Measurements from ENCODE around the genes NOA1, IGFBP7, UGT2B7 and RUFY3.

DNA sequence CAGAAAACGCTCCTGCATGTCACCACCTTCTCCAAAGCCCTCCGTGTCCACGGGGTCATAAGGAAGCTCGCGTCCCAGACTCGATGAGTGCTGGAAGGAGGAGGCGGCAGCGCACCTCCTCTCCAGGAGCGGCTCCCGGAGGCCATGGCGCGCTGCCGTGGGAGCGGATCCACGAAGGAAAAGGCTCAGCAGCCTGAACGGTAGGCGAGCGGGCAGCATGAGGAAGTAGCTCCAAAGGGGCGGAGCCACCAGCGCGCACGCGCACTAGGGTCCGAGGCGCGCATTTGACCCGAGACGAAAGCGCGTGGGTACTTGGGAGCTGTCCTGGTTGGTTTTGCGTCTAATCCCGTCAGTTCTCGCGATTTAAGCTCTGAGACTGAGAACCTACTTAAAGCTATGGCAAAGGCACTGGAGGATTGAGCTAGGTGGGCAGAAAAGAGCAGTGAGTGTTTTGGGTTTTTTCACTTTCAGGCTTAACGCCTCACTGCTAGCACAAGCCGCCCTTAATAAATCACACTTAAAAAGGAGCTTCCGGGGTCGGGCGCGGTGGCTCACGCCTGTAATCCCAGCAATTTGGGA is at the start of gene NOA1:
TSS of gene NOA1 (minus strand) at position 240 of the 579 bp plus-strand sequence.
- RRBS: no CpG with 5 or more reads among the region's 41 CpGs

- RRBS: no CpG with 5 or more reads among the region's 18 CpGs
Observed at GRCh38 chr4:57065239-57066602, 44.5 kb downstream of the IGFBP7 start.

GRCh38 chr4:57090027-57090565 is 20.1 kb downstream of the IGFBP7 start:
- RRBS: no CpG with 5 or more reads among the region's 3 CpGs

- RRBS: 2% methylated on average over 29 of the region's 109 CpGs
Observed at GRCh38 chr4:57109889-57110856, at the start of gene IGFBP7. Gene IGFBP7, minus strand, starts transcription at chr4:57110385.

DNA sequence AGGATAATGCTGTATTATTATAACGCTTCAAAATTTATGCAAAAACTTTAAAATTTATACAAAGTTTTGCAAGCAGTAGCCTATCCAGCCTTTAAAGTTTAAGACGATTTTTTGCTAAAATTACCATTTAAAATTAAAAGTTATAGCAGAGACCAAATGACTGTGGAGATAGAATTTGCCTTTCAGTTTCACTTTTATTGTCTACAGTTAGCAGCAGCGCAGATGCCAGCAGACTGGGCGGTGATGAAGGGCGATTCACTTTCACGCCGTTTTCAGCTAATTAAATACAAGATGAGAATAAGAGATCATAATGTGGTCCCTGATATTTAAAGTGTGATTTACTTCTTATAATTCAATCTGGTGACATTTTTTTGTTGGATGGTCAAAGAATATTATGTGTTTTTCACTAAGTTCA is 1381.5 kb upstream of the ADGRL3 start:
- RRBS: no CpG with 5 or more reads among the region's 7 CpGs

DNA sequence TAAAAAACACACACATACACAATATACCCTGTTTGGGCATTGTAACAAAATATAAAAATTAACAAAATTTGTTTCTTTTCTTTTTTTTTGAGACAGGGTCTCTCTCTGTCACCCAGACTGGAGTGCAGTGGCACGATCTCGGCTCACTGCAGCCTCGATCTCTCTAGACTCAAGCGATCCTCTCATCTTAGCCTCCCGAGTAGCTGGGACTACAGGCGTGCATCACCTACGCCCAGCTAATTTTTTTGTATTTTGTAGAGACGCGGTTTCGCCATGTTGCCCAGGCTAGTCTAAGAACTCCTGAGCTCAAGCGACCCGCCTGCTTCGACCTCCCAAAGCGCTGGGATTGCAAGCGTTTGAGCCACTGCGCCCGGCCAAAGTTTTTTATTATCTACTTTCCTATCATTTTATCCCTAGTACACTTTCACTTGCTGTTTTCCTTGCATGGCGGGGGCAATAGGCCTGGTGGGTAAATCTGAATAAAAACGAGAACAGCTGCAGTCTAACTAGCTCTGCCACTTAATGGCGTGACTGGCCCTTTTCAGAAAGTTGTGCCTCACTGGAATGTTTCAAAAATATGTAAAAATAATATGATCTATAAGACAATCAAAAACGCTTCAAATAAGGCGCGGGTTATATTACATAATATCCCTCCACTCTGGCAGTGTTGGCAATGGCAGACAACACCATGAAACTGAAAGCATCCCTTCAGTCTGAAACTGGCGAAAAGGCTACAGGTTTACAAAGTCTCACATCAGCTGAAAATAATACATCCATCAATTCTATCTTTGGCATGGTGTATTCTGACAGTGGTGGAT is 1.2 kb downstream of the UBA6 start:
- RRBS: no CpG with 5 or more reads among the region's 24 CpGs

DNA sequence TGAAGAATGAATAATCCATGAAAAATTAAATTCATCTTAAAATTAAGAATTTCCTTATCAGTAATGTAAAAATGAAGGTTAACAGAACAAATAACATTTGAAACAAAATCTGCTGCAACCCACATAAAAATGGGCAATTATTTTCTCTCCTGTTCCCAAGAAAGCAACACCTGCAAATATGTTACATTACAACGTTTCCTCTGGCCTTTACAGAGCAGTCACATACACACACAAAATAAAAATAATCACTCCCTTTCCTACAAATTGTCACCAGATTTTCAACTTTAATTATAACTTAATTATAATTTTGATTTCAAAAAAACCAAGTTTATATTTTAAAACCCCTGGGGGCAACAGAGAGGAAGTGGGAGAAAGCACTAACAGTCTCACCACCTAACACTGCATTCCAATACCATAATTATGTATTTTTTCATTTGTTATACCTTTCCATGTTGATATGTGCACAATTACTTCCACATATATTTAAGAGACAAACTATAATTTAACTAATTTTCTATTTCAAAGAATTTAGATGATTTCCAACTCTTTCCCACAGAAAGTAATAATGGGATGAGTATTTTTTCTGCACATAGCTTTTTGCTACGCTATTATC is 21.7 kb downstream of the YTHDC1 start:
- RRBS: no CpG with 5 or more reads among the region's 2 CpGs

GRCh38 chr4:68566269-68566721 is 9.8 kb downstream of the UGT2B17 start:
- RRBS: no CpG with 5 or more reads among the region's 1 CpG

DNA sequence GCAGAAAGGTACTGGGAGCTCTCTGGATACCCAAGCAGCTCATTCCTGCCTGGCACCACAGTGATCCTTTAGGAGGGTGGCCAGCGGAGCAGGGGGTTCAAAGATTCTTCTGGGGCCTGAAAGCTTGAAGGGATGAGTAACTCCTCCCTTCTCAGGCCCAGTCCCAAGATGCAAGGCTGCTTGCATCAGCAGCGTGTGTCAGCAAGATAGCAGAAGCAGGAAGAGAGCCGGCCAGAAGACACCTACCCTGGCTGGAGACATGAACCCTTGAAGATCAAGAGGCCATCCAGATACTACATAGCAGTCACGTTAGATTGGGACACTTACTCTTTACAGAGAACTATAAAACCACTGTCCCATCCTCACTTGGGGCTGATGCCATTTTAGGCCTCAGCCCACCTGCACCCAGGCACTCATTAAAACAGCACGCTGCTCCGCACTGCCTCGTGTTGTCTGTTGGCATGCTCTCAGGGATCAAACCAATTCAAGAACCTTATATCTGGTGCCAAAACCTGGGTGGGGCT is 6.6 kb downstream of the UGT2B17 start:
- RRBS: no CpG with 5 or more reads among the region's 7 CpGs

- RRBS: no CpG with 5 or more reads among the region's 5 CpGs
Observed at GRCh38 chr4:68581479-68582152, 5.5 kb upstream of the UGT2B17 start.

DNA sequence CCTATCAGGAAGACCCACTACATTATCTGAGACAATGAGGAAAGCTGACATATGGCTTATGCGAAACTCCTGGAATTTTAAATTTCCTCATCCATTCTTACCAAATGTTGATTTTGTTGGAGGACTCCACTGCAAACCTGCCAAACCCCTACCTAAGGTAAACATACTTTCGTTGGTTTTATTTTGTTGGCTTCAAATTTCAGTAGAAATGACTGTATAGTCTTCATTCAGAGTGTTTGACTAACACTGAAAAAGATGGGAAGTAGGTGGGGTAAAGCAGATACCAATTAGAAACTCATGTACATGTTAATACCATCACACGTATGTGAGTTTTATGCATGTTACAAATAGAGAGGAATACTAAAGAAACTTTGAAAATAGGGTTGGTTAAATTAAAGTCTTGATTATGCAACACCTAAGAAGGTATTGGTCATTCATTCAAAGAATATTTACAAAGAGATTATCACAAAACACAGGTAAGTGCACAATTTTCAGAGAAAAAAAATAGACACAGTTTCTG is 2.3 kb downstream of the UGT2B10 start:
- RRBS: no CpG with 5 or more reads among the region's 3 CpGs

- RRBS: no CpG with 5 or more reads among the region's 5 CpGs
Observed at GRCh38 chr4:68905543-68906408, 45.8 kb downstream of the UGT2A3 start.

- RRBS: no CpG with 5 or more reads among the region's 1 CpG
Observed at GRCh38 chr4:69096129-69096872, at the start of gene UGT2B7. Gene UGT2B7, plus strand, starts transcription at chr4:69096474.

DNA sequence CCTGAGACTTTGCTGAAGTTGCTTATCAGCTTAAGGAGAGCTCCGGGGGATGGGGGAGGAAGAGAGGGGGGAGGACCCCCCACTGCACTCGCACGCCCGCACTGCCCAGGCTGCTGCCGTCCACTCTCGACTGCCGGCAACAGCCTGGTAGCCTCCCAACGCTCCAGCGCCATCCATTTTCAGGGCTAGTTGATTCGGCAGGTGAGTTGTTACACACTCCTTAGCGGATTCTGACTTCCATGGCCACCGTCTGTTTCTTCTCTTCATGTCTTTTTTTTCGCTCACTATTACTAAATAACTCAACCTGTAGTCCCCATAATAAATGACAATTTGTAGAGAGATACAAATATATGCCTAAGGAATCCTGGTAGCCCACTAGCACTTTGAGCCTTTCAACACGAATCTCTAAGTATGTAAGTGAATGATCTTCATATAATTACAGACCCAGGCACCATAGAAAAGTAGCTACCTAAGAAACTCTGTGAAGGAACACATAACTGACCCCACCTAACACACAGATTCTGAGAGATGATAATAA is 64.9 kb downstream of the UGT2B4 start:
- RRBS: 89% methylated on average over 4 of the region's 14 CpGs

GRCh38 chr4:69518975-69519286 is 23.2 kb upstream of the UGT2B4 start:
- RRBS: no CpG with 5 or more reads among the region's 3 CpGs

DNA sequence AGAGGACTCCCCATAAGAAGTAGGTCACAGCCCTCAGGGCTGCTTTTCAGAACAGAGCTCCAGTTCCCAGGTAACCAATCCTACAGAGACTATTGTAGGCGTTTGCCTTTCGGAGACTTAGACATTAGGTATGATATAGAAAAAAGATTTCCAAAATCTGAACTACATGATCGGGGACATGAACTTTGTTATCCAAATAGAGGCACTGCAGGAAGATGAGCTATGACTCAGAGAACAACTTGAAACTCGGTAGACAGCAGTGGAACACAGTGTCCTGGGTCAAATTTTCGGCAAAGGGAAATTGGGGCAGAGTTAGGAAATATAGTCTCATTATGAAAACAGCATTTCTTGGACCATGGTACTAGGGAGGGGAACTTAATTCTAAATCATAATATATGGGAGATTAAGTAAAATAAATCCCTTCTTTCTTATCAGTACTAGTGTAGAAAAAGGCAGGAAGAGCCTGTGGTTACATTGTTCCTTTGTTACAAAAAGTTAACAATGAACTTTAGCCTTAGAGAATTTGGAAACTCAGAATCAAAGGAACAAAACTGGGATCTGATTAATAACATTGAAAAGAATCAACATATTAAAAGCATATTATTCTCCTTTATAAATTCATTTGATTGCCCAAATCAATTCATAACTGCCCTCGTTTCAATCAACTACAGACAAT is 33.9 kb downstream of the SULT1B1 start:
- RRBS: no CpG with 5 or more reads among the region's 6 CpGs

- RRBS: no CpG with 5 or more reads among the region's 27 CpGs
Observed at GRCh38 chr4:70687420-70688096, 774 bp upstream of the UTP3 start.

DNA sequence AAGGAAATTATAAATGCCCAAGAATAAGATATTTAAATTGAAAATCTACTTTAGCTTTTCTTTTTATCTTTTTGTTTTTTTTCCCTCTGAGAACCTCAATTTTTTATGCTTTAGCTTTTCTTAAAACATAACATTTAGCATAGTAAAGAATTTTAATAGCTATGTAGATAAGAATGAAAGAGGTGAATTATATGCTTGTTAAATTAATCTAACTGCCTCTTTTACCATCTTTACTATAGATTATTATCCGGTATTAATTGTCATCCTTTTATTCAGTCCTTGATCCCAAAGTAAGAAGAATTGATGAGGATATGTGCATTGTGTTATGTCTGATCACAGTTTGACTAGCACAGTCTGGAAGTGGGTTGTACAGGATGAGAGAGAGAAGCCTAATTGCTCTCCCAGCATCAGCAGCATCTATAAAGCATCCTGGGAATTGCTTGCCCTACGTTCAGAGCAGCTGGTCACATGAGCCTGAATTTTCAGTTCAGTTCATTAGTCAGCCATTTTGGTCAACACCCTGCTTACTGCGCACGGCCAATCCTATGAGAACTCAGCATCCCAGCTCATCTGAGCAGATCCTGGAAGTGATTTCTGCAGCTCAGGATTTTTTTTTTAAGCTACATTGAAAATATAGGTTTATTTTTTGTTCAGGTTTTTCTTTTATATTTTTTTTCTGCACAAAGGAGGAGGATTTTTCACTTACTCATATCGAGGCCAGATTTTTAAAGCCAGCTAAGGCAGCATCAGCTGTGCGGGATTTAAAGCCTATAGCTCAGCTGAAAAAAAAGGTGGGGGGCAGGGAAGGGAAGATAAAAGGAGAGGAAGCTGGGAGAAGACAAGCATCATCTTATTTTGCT is at the start of gene RUFY3:
TSS of gene RUFY3 (plus strand) at position 490 of the 860 bp plus-strand sequence.
- RRBS: no CpG with 5 or more reads among the region's 6 CpGs

- RRBS: no CpG with 5 or more reads among the region's 4 CpGs
Observed at GRCh38 chr4:70775089-70775528, 53.3 kb downstream of the RUFY3 start.

Measured in HL-60 (cell line).